Body of pancreas (tissue), 2 donors: ENCODE measurements around a stretch of chr16.

- PRO-cap, result no peak
- RAMPAGE, long total RNA, 2 experiments, result no peak in any of the 2 experiments
These were observed 4.7 kb downstream of the CYB5B start for GRCh38 chr16:69428962-69429770.

GRCh38 chr16:69514276-69514690, 51.5 kb upstream of the NFAT5 start:
- PRO-cap, result no peak
- RAMPAGE, long total RNA, 2 experiments, result no peak in any of the 2 experiments

GRCh38 chr16:69823668-69824231, 61.6 kb downstream of the WWP2 start:
- PRO-cap, result bidirectional peak, plus-strand start at chr16:69824083, minus-strand start at chr16:69824130
- RAMPAGE, long total RNA, 2 experiments, result no peak in any of the 2 experiments

DNA sequence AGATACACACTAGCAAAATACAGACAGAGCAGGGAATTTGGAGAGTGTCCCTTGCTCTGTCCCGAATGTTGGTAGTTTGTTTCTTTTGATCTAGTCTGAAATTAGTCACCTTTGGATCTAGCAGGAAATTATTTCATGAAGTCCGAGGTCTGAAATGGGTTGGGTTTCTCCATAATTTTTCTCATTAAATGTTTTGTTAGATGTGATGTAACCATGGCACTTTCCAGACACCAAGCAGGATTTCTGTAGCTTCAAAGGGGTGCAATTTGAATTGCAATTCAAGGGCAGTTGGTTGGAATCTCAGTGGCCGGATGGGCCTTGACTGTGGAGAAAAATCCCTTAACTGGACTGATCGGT, 78.5 kb downstream of the WWP2 start:
- PRO-cap, result no peak
- RAMPAGE, long total RNA, 2 experiments, result no peak in any of the 2 experiments

DNA sequence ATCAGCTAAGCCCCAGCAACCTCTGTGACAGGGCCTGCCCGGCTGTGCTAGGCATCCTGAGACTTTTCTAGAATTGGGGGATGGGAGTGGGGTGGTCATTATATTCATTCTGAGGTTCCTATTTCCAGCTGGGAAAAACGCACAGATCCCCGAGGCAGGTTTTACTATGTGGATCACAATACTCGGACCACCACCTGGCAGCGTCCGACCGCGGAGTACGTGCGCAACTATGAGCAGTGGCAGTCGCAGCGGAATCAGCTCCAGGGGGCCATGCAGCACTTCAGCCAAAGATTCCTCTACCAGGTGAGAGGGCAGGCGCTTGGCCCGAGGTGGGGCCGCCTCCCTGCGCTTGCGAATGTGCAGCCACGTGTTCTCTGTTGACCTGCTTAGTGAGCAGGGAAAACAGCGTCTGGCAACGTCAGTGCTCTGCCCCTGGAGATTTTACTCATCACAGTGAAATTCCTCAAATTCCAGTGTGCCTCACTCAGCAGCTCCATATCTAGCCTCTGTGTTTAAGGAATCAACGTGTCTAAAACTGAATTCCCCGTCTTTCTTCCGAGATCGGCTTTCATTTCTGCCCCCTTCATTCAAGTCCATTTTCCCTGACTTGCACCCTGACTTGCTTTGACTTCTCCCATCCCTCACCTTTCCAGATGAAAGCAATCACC, 33.4 kb upstream of the CLEC18A start:
- PRO-cap, result bidirectional peak, plus-strand start at position 389 of the sequence, minus-strand start at position 217 of the sequence
- RAMPAGE, long total RNA, 2 experiments, result no peak in any of the 2 experiments

DNA sequence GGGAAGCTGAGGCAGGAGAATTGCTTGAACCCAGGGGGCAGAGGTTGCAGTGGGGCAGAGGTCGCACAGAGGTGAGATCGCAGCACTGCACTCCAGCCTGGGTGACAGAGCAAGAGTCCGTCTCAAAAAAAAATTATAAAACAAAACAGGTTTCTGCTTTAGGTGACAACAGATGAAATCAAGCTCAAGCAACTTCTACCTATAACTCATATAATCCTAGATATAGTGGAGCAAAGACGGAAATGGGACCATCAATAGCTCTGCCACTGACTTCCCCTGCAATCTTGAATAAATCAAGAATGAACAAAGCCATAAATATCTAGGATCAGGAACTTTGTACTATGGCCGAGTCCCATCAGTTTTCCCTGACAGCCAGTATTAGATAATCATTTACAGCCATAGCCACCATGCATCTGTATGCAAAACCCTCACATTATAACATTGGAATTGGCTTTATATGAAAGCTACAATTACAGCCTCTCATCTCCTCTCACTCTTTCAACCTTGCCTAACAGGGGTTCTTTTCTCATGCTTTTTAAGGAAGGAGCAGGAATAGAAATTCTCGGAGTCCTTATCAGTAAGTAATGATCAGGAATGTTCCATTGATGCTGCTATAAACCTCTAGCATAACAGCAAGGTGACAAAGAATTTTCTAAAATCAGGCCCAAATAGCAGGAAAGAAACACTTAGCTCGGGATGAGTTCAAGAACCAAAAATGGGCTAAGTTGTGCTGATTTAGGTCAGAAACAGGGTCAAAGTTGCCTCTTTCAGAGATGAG, 53.3 kb upstream of the PDPR start:
- PRO-cap, result no peak
- RAMPAGE, long total RNA, 2 experiments, result no peak in any of the 2 experiments

DNA sequence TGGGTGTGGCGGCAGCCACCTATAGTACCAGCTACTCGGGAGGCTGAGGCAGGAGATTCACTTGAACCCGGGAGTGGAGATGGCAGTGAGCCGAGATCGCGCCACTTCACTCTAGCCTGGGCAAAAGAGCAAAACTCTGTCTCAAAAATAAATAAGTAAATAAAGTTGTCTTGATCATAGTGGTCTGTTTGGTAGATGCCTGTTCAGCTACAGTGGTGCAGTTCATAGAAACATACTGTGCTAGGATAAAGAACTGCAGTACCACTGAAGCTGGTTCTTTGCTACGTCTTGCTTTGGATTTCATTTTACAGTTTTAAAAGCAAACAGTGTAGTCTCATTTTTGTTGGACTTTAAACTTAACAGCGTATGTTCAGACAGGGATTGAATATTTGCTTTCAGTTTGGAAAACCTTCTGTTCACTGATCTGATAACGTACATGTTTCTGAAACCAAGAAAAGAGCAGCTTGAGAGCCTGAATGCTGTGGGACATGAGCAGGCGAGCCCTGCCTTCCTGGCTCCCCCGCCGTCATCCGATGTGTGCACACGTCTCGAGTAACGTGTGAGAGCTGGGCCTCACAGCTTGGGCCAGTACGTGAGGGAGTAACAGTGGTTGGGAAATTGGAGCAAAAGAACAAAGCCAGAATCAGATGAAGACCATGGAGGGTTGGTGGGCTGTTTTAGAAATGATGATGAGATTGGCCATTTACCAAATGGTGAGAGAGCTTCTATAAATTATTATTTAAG, 21.0 kb upstream of the CLEC18C start:
- PRO-cap, result no peak
- RAMPAGE, long total RNA, 2 experiments, result no peak in any of the 2 experiments

DNA sequence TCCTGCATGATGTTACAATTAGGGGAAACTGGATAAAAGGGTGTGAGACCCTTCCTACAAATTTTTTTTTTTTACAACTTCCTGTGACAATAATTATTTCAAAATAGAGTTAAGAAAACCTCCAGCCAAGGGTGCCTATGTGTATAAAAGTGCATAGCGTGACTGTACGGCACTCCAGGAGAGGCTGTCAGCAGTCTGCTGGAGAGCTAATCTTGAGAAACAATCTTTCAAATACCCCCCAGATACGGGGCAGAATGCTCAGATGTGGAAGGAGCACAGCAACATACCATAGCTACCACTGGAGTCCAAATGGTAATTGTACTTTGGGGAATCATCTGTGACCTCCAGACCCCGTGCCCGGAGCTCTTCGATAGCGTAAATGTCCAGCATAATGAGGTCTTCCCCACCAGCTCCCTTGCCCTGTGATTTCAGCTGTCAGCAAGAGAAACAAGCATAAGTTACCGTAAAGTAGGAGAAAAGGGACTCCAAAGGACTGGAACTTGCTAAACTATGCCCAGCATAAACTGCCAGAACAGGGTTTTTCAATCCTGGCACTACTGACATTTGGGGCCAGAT, 13.0 kb upstream of the EXOSC6 start:
- PRO-cap, result no peak
- RAMPAGE, long total RNA, 2 experiments, result no peak in any of the 2 experiments

DNA sequence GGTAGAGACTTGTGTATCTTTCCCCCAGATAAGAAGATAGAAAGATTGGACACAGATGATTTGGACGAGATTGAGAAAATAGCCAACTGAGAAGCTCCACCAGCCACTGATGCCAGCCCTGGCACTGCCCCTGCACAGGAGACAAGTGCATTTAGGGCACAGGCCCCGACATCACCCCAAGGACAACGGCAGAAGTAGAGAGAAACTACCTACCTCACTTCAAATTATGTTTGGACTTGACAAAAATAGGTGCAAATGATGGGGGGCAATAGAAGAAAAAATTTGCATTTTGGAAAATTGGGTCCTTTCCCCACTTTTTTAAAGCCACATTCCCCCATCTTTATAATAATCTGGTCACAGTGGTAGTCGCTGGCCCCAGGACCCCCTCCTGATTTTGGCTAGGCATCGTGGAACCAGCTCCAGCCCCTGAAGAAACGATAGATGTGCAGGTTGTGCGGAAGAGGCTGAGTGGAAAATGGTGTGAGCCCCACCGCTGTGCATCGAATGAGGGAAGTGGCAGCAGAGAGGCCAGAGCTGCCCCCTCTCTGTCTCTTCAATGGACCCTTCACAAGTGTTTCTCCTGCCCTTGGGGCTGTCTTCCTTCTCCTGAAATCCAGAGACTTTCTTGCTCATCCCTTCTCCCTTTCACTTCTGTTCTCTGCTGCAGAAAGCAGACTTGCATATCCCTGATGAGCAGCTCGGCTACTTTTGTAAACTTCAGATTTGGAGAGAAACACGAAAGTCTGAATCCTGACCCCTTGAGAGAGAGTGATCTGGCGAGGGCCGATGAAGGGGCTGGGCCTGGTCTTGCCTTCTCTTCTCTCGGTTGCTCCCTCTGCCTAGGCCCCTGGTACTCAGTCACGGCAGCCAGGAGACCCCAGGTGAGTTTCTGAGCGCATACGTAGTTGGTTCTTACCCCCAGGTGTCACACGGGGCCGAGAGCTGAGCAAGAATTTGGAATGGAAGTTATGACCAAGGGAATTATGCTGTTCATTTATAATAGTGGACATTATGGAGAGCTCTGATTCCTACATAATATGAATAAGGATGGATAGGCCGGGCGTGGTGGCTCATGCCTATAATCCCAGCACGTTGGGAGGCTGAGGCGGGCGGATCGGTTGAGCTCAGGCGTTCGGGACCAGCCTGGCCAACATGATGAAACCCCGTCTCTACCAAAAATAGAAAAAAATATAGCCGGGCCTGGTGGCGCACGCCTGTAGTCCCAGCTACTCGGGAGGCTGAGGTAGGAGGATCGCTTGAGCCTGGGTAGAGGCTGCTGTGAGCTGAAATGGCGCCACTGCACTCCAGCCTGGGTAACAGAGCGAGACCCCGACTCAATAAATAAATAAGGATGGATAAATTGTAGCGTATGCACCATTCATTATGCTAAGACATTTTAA, 25.7 kb downstream of the DDX19A start:
- PRO-cap, result no peak
- RAMPAGE, long total RNA, 2 experiments, result no peak in any of the 2 experiments

GRCh38 chr16:70408983-70409349, 29.9 kb downstream of the ST3GAL2 start:
- PRO-cap, result no peak
- RAMPAGE, long total RNA, 2 experiments, result no peak in any of the 2 experiments

DNA sequence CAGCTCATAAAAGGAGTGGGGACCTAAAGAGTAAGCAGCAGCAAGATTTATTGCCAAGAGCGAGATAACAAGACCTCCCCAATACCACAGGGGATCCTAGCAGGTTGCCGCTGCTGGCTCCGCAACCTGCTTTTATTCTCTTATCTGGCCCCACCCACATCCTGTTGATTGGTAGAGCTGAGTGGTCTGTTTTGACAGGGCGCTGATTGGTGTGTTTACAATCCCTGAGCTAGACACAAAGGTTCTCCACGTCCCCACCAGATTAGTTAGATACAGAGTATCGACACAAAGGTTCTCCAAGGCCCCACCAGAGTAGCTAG, 4.2 kb upstream of the FCSK start:
- PRO-cap, result no peak
- RAMPAGE, long total RNA, 2 experiments, result no peak in any of the 2 experiments

GRCh38 chr16:70512255-70512863, 11.0 kb downstream of the COG4 start:
- PRO-cap, result no peak
- RAMPAGE, long total RNA, 2 experiments, result no peak in any of the 2 experiments

GRCh38 chr16:70526379-70527078, 2.9 kb downstream of the SF3B3 start:
- PRO-cap, result no peak
- RAMPAGE, long total RNA, 2 experiments, result no peak in any of the 2 experiments

DNA sequence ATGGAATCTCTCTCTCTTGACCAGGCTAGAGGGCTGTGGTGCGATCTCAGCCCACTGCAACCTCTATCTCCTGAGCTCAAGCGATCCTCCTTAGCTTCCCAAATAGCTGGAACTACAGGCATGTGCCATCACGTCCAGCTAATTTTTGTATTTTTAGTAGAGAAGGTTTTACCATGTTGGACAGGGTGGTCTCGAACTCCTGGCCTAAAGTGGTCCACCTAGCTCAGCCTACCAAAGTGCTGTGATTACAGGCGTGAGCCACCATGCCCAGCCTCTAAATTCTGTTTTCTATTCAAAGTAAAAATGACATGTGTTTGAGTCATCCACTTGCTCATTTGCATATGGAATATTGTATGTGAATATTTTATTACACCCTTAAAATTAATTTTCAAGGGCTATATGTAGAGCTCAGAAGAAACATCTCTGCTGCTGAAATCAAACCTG, 50.9 kb downstream of the SF3B3 start:
- PRO-cap, result no peak
- RAMPAGE, long total RNA, 2 experiments, result no peak in any of the 2 experiments

- PRO-cap, result unidirectional peak, minus-strand start at chr16:70603030
- RAMPAGE, long total RNA, 2 experiments, result no peak in any of the 2 experiments
These were observed 43.5 kb upstream of the IL34 start for GRCh38 chr16:70602916-70603115.

- PRO-cap, result no peak
- RAMPAGE, long total RNA, 2 experiments, result no peak in any of the 2 experiments
These were observed 36.2 kb upstream of the IL34 start for GRCh38 chr16:70610122-70610600.

- PRO-cap, result no peak
- RAMPAGE, long total RNA, 2 experiments, result no peak in any of the 2 experiments
These were observed 16.3 kb downstream of the IL34 start for GRCh38 chr16:70662298-70663383.

GRCh38 chr16:70687586-70688176, 1.8 kb upstream of the MTSS2 start:
- PRO-cap, result no peak
- RAMPAGE, long total RNA, 2 experiments, result start-site peak on the minus strand in 1 of 2 experiments, at chr16:70687629-70687725 at its widest, 18 reads per replicate

DNA sequence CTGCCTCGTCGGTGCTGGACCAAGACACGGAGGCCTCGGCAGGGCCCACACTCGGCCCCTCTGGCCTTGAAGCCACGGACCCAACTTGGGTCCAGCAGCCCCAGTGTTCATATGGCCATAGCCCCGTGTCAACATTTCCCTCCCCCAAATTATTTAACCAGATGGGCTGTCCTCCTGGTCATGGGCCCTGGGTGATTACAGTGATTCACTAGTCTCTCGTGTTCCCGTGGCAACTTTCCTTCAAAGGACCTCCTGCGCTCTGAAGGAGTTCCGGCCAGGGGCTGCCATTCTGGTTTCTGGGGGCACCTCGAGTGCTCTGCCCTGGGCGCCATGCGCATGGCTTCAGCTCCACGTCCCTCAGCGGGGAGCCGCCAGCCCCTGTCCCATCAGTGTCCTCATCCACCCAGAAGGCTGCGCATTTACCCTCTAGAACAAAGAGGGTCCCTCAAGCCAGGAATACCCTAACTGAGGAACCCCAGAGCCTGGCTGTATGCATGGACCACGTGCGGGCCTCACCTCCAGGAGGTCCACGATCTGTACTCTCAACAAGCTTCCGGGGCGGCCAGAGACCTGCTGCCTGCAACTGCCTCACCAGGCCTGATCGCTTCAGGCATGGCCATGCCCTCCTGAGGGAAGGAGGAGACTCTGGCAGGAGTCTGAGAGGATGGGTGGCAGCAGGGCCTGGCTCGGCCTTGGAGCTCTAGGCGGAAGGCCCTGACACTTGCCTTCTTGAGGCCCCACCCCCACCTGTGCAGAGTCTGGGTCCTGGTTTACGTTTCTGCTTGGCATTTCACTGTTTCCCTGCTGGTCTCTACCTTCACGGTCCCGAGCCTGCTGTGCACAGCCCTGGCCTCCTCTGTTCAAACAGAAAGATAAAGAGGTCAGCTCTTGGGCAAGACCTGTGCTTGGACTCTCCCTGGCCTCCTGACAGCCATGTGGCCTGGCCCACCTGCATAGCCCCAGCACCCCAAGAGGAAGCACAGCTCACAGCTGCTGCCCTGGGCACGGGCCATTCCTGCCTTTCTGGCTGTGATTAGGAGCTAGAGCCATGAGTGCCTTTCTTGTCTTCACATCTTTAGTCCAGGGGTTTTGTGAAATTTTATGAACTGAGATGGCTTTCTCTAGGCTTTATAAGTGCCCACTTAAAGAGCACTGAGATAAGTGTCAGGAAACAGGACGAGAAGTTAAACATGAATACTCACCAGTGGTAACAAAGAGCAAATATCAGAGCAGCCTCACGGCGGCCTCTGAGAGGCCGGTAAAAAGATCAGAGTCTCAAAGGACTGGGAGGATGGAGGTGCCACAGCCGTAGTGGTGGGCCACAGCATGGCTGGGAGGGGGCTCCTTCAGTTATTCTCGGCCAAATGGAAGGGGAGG, 25.3 kb upstream of the MTSS2 start:
- PRO-cap, result no peak
- RAMPAGE, long total RNA, 2 experiments, result no peak in any of the 2 experiments

- PRO-cap, result no peak
- RAMPAGE, long total RNA, 2 experiments, result no peak in any of the 2 experiments
These were observed 41.1 kb upstream of the MTSS2 start for GRCh38 chr16:70726963-70727281.